ENCODE data around the gene ARCN1.

GRCh38 chr11:117079614-117080412, 18.4 kb downstream of the SIK3 start:
- PRO-cap = no peak
- RRBS, 2 experiments = no CpG with 5 or more reads among the region's 1 CpG

- PRO-cap = no peak
- RRBS, 2 experiments = no CpG with 5 or more reads among the region's 5 CpGs
Observed at GRCh38 chr11:117091986-117092842, 6.0 kb downstream of the SIK3 start.

DNA sequence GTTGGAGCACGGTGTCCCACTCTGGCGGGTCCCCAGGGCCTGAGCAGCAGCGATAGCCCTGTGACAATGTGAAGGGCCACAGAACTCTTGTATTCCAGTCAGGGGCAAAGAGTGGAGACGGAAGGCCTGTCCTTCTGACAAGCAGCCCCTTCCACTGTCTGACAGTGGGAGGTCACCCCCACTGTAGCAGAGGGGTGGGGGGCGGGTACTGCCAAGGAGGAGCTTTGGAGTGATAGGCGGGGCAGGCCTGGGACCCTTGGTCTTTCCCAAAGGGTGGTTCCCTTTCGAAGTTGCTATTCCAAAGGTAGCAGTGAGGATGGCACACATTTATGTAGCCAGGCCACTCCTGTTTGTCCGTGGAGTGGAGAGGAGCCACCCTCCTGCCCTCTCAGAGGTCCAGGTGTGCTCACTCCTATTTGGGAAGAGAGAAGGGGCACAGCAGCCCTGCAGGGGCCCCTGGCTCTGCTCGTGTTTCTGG, 724 bp downstream of the TAGLN start:
- PRO-cap = no peak
- RRBS, 2 experiments = no CpG with 5 or more reads among the region's 9 CpGs

DNA sequence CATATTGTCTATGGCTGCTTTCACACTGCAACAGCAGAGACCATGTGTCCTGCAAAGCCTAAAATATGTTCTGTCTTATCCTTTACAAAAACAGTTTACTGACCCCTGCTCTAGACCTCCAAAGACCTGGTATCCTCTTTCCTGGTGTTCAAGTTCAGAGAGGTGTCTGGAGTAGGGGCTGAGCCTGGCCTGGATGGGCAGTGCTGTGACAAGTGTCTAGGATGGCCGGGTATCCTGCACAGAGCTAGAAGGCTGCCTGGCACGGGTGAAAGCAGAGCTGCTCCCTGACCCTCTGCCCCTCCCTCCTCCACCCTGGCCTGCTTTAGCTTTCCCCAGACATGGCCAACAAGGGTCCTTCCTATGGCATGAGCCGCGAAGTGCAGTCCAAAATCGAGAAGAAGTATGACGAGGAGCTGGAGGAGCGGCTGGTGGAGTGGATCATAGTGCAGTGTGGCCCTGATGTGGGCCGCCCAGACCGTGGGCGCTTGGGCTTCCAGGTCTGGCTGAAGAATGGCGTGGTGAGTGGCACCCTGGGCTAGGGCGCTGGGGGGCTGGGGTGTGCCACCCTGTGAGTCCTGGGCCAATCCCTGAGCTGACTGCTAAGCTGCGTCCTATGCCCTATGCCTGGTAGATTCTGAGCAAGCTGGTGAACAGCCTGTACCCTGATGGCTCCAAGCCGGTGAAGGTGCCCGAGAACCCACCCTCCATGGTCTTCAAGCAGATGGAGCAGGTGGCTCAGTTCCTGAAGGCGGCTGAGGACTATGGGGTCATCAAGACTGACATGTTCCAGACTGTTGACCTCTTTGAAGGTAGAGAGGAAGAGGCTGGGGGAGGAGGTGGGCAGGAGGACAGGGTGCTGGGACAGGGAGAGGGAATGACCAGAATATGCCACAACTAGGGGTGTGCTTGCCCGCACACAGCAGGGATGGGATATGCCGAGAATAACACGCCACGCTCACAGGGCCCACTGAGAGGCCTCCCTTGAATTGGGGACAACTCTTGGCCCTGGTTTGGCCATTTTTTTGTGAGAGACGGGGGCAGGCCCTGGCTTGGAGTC, 3.8 kb downstream of the TAGLN start:
- PRO-cap = no peak
- RRBS, 2 experiments = no CpG with 5 or more reads among the region's 21 CpGs

- PRO-cap = no peak
- RRBS, 2 experiments = no CpG with 5 or more reads among the region's 3 CpGs
Observed at GRCh38 chr11:117257148-117257747, 24.8 kb downstream of the RNF214 start.

GRCh38 chr11:117300107-117300638, 15.9 kb downstream of the BACE1 start:
- PRO-cap = no peak
- RRBS, 2 experiments = no CpG with 5 or more reads among the region's 21 CpGs

GRCh38 chr11:117309113-117309742, 6.8 kb downstream of the BACE1 start:
- PRO-cap = unidirectional peak, minus-strand start at chr11:117309659
- RRBS, 2 experiments = no CpG with 5 or more reads among the region's 11 CpGs

- PRO-cap = no peak
- RRBS, 2 experiments = 58 to 80% methylated on average over 1 to 2 of the region's 24 CpGs
Observed at GRCh38 chr11:117535133-117536188, 207.8 kb downstream of the CEP164 start.

- PRO-cap = no peak
- RRBS, 2 experiments = no CpG with 5 or more reads among the region's 17 CpGs
Observed at GRCh38 chr11:117995233-117996015, 9.2 kb downstream of the IL10RA start.

GRCh38 chr11:117997352-117997657, 11.1 kb downstream of the IL10RA start:
- PRO-cap = no peak
- RRBS, 2 experiments = no CpG with 5 or more reads among the region's 1 CpG

GRCh38 chr11:118010493-118011581, 24.6 kb downstream of the IL10RA start:
- PRO-cap = no peak
- RRBS, 2 experiments = 86 to 97% methylated on average over 3 of the region's 28 CpGs

GRCh38 chr11:118074662-118075308, 2.1 kb upstream of the TMPRSS4 start:
- PRO-cap = no peak
- RRBS, 2 experiments = no CpG with 5 or more reads among the region's 3 CpGs

- PRO-cap = no peak
- RRBS, 2 experiments = no CpG with 5 or more reads among the region's 11 CpGs
Observed at GRCh38 chr11:118212124-118213438, 12.2 kb downstream of the JAML start.

DNA sequence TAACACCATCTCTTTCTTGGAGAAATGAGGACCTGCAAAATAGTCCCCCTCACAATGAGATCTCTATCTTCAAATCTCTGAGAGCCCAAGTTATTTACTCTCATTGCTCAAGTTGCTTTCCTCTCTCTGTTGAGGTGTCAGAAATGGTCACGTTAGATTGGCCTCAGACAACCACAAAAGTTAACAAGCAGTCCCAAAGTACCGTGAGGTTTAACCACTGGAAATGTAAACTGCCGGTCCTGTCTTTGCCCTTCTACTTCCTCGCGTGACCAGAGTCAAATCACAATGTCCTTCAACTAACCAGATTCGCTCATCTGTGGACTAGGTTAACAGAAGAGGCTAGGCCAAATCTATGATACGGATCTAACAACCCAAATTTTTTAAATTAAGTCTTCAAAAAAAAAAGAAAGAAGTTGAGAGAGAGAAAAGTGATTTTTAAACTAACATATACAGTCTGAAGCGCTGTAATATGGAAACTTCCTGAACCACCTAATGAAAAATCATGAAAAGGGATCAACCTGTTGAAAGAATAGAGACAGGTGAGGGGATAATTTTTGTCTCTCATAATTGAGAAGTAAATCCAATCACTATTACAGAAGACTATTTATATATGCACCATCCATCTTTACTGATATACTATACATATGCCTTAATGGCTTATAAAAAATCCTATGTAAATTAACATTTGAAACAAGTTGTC, 3.2 kb upstream of the JAML start:
- PRO-cap = no peak
- RRBS, 2 experiments = no CpG with 5 or more reads among the region's 8 CpGs

GRCh38 chr11:118437019-118437869, 952 bp downstream of the KMT2A start:
- PRO-cap = bidirectional peak, plus-strand start at chr11:118437364, minus-strand start at chr11:118437240; bidirectional peak, plus-strand start at chr11:118437802, minus-strand start at chr11:118437640
- RRBS, 2 experiments = 2 to 3% methylated on average over 7 to 11 of the region's 30 CpGs

GRCh38 chr11:118495896-118496436, 31.3 kb upstream of the TTC36 start:
- PRO-cap = no peak
- RRBS, 2 experiments = no CpG with 5 or more reads among the region's 5 CpGs

DNA sequence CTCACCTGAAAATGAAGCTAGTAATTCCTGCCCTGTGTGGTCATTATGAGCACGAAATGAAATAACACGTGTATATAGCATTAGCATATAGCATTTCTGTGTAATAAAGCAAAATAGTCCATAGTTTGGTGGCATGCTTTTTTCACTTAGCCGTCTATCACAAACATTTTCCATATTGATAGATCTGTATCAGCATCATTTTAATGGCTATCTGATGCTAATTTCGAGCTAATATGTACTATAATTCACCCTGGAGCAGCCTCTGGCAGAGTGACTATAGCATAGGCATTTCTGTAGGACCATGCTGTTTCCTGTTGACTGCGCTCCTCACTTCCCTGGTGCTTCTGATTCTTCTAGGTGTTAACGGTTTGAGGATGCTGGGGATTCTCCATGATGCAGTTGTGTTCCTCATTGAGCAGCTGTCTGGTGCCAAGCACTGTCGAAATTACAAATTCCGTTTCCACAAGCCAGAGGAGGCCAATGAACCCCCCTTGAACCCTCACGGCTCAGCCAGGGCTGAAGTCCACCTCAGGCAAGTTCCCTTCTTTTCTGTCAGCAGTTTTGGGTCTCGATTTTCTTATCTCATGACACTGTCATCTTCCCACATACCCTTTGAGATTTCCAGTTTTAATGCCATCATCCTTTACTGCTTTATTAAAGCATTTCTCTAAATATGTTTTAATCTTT, 7.9 kb upstream of the TTC36 start:
- PRO-cap = no peak
- RRBS, 2 experiments = no CpG with 5 or more reads among the region's 10 CpGs

DNA sequence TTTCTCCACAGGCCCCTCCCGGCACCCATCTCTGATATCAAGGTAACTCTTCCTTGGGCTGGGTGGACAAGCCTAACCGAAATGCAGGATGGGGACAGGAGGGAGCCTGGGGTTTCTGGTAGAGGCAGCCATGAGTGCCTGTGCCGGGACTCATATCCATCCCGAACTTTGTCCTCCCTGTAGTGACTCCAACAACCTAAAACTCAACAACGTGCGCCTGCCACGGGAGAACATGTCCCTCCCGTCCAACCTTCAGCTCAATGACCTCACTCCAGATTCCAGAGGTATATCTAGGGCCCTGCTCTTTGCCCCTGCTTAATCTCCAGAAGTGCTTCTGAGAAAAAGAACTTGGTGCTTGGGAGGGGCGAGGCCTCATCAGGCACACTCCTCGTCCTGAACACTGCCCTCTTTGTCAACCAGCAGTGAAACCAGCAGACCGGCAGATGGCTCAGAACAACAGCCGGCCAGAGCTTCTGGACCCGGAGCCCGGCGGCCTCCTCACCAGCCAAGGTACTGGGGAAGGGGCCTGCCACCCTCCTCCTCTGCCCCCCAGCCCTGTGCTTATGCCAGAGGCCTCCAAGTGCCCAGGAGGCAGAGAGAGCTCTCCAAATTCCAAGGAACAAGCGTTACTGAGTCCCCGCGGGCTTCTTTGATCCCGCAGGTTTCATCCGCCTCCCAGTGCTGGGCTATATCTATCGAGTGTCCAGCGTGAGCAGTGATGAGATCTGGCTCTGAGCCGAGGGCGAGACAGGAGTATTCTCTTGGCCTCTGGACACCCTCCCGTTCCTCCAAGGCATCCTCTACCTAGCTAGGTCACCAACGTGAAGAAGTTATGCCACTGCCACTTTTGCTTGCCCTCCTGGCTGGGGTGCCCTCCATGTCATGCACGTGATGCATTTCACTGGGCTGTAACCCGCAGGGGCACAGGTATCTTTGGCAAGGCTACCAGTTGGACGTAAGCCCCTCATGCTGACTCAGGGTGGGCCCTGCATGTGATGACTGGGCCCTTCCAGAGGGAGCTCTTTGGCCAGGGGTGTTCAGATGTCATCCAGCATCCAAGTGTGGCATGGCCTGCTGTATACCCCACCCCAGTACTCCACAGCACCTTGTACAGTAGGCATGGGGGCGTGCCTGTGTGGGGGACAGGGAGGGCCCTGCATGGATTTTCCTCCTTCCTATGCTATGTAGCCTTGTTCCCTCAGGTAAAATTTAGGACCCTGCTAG, 3.3 kb downstream of the TMEM25 start:
- PRO-cap = no peak
- RRBS, 2 experiments = no CpG with 5 or more reads among the region's 30 CpGs

- PRO-cap = no peak
- RRBS, 2 experiments = no CpG with 5 or more reads among the region's 3 CpGs
Observed at GRCh38 chr11:118572141-118572237, 220 bp upstream of the ARCN1 start.

GRCh38 chr11:118572238-118572568, at the start of gene ARCN1:
Gene ARCN1 (plus strand): TSS chr11:118572409.
- PRO-cap = bidirectional peak, plus-strand start at chr11:118572390, minus-strand start at chr11:118572292
- RRBS, 2 experiments = under 1 to 2% methylated on average over 6 to 11 of the region's 22 CpGs

All from HEK293 (cell line).